ENCODE measurements around a stretch of chr22.

DNA sequence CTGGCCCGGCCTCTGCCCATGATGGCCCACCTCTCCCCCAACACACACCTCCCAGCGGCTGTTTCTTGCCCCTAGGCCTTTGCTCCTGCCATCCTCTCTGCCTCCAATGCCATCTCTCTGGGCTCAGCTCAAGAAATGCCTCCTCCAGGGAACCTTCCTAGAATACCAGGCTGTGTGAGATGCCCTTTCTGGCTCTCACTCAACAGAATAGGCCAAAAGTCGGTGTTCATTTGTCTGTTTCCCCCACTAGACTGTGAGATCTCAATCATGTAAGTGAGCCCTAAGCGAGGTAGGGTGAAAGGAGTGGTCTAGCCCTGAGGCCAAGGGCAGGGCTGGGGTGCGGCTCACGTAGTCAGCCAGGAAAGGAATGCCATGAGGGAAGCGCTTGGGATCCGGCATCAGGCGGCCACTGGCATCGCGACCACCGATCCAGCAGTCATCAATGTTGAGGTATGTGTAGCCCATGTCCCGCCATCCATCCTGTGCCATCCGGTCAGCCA is 3.1 kb downstream of the NAGA start:
- RRBS, 2 experiments, result 98% methylated on average over 7 of the region's 14 CpGs

DNA sequence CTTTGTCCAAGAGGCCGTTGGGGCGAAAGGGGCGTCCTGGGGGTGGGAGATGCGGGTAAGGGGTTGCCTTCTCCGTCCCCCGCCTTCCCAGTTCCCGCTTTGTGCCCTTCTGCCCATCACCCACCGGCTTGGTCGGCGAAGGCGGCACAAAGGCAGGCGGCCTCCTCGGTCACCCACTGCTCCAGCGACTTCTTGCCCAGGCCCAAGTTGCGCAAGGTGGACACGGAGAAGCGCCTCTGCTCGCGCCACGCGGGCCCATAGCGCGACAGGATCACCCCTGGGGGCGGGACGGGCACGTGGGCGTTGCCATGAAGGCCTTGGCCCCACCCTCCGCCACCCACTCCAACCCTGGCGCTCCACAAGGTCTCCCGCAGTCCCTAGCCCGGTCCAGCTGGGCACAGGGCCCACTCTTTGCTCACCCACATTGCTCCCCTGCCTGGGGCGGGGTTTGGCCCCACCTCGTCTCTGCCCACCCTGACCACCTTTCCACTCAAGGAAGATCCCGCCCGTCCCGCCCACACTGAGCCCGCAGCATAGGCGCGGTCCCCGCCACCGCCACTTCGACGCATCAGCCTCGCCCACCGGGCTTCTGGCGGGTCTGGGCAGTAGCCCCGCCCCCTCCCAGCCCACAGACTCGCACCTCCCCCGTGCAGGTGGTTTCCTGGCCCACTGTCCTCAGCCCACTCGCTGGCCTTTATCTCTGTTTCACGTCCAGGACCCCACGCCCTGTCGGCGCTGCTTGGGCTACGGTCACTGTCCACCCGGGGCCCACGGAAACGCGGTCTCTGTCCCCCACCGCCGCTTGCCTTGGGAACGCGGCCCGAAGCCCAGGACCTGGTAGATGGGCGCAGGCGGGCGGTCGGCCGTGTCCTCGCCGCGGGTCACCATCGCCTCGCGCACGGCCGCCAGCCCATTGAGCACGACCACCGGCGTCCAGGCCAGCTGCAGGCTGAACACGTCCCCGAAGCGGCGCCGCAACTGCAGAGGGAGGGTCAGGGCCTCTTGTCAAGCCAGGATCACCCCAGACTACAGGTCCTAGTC is 12.3 kb upstream of the CYP2D6 start:
- RRBS, 2 experiments, result no CpG with 5 or more reads among the region's 85 CpGs

GRCh38 chr22:42144318-42144851 is 13.8 kb upstream of the CYP2D6 start:
- RRBS, 2 experiments, result no CpG with 5 or more reads among the region's 13 CpGs

DNA sequence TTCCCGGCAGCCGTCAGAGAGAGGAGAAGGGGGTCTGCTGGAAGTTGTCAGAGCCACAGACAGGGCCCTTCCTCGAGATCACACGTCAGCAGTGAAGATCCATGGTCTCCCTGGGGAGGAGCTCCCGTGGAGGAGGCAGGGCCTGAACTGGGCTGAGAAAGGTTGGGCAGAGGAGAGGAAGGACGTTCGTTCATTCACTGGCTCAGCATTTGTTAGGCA is 51.8 kb upstream of the TCF20 start:
- RRBS, 2 experiments, result no CpG with 5 or more reads among the region's 7 CpGs

GRCh38 chr22:42338453-42338803 is 68.0 kb upstream of the TCF20 start:
- RRBS, 2 experiments, result 73 to 77% methylated on average over 5 of the region's 22 CpGs

- RRBS, 2 experiments, result no CpG with 5 or more reads among the region's 16 CpGs
Measured at GRCh38 chr22:42369372-42369748, 62.8 kb downstream of the NFAM1 start.

GRCh38 chr22:42397197-42398061 is 34.8 kb downstream of the NFAM1 start:
- RRBS, 2 experiments, result no CpG with 5 or more reads among the region's 16 CpGs

- RRBS, 2 experiments, result 96 to 98% methylated on average over 6 of the region's 36 CpGs
Measured at GRCh38 chr22:42619200-42620143, 4.8 kb upstream of the POLDIP3 start.

GRCh38 chr22:42649933-42650251 is 700 bp upstream of the CYB5R3 start:
- RRBS, 2 experiments, result no CpG with 5 or more reads among the region's 7 CpGs

DNA sequence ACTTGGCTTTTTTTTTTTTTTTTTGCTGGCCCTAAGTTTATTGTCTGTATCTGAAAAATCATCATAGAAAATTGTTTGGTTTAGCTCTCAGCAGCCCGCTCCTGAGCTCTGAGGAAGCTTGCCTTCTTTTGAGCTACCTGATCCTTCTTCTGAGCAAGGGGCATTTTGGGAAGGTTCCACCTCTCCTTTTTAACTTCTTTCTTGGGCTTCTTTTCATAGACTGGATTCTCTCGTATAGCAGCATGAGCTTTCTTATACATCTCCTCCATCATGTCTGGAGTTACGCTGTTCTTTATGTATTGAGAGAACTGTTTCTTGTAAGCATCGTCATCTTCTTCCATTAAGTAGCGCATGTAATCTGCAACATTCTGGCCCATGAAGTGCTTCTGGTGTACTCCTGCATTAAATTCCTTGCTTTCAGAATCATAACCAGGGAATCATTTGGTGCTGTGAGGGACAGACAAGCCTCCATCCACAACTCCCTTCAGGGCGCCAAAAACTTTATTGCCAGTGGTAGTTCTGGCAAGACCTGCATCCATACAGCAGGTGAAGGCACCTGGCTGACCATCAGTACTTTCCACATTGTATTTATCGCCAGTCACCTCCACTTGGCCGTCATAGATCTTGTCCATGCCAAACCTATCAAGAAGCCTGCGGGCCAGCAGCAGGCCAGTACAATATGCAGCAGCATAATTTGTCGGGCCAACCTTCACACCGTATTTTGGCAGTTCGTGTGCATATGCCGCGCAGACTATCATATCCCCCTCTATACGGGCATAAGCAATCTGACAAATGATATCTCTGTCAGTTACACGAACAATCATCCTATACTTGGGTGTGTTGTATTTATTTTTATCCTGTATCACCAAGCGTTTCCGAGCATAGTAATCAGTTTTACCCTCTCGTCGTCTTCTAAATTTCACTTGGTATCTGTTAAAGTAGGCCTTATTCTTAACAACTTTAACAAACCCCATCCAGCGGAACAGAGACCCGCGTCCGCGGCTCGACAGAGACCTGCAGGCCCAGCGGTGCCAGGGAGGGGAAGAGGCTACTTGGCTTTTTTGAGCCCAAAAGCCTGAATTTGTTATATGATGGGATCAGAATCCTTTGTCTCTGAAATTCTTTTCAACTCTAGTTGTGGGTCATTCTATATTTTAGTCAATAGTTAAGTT is 56.0 kb upstream of the A4GALT start:
- RRBS, 2 experiments, result no CpG with 5 or more reads among the region's 27 CpGs

- RRBS, 2 experiments, result no CpG with 5 or more reads among the region's 15 CpGs
Measured at GRCh38 chr22:42792847-42793444, 64.1 kb downstream of the ARFGAP3 start.

DNA sequence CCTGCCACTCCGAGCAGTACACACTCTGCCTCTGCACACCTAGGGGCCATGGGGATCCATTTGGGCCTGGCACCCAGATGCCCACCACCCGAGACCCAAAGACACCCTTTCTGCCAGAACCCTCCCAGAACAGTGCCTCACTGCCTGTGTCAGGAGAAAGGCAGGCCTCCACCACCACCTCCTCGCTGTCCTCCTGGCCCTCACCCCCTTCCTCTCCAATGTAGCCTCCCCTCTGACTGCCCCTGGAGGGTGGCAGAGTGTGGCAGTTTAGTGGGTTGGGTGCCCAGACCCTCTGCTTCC is 62.8 kb downstream of the ARFGAP3 start:
- RRBS, 2 experiments, result no CpG with 5 or more reads among the region's 3 CpGs

DNA sequence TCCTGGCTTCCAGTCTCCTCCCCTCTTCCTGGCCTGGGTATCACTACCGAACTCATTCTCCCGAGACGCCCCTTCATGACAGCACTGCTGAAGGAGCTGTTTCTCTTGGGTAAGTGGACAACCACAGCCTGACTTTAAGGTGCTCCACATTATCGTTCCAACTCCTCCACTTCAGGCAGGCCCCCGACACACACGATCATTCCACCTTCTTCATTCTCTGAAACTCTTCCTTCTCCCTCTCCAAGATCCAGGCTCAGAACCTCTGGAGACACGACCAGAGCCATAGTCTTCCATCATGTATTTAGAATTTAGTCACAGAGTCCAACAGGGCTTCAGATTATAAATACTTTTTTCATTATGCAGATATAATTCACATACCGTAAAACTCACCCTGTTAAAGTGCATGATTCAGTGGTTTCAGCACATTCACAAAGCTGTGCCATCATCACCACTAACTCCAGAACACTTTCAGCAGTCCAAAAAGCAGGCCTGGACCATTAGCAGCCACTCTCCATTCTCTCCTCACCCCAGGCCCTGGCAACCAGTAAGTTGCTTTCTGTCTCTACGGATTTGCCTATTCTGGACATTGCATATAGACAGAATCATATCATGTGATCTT is 36.1 kb downstream of the ARFGAP3 start:
- RRBS, 2 experiments, result no CpG with 5 or more reads among the region's 9 CpGs

GRCh38 chr22:42849027-42849643 is 7.9 kb downstream of the ARFGAP3 start:
- RRBS, 2 experiments, result no CpG with 5 or more reads among the region's 6 CpGs

DNA sequence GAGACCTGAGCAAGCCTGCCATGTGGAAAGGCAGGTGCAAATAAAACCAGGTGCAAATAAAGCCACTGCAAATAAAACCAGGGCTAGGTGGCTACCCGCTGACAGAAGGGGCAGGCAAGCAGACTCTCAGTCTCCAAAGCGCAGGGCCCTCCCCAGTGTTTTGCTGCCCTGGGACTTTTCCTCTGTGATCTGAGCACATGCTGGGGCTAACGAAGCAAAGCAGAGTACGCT is 22.5 kb upstream of the ARFGAP3 start:
- RRBS, 2 experiments, result no CpG with 5 or more reads among the region's 4 CpGs

- RRBS, 2 experiments, result 12 to 13% methylated on average over 1 of the region's 11 CpGs
Measured at GRCh38 chr22:42939984-42940880, 74.7 kb downstream of the PACSIN2 start.

- RRBS, 2 experiments, result no CpG with 5 or more reads among the region's 3 CpGs
Measured at GRCh38 chr22:43001523-43001855, 13.5 kb downstream of the PACSIN2 start.

GRCh38 chr22:43148561-43149001 is 2.8 kb upstream of the TSPO start:
- RRBS, 2 experiments, result 80 to 84% methylated on average over 1 of the region's 7 CpGs

DNA sequence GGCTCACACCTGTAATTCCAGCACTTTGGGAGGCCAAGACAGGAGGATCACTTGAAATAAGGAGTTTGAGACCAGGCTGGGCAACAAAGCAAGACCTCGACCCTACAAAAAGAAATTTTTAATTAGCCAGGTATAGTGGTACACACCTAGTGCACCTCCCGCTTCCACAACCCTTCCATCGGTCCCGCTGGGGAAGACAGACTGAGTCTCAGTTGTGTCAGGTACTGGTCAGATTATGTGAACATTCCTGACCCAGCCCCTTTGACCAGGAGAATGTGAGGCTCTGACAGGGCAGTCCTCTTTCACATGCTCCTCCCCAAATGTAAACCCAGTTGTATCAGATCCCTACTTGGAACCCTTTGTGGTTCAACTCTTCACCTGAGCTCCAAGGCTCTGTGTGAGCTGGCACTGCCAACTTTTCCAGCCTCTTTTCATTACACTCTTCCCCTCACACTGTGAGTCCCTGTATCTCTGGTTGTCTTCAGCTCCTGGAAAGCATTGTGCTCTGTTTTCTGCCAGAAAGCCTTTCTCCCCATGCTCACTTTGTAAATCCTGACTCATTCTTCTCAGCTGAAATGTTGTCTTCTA is 1.9 kb upstream of the TTLL12 start:
- RRBS, 2 experiments, result no CpG with 5 or more reads among the region's 4 CpGs